BE2C (cell line): ENCODE measurements around the genes TEX26 and PDS5B.

- RRBS: no CpG with 5 or more reads among the region's 6 CpGs
Measured at GRCh38 chr13:30331229-30331864, 24.0 kb upstream of the KATNAL1 start.

DNA sequence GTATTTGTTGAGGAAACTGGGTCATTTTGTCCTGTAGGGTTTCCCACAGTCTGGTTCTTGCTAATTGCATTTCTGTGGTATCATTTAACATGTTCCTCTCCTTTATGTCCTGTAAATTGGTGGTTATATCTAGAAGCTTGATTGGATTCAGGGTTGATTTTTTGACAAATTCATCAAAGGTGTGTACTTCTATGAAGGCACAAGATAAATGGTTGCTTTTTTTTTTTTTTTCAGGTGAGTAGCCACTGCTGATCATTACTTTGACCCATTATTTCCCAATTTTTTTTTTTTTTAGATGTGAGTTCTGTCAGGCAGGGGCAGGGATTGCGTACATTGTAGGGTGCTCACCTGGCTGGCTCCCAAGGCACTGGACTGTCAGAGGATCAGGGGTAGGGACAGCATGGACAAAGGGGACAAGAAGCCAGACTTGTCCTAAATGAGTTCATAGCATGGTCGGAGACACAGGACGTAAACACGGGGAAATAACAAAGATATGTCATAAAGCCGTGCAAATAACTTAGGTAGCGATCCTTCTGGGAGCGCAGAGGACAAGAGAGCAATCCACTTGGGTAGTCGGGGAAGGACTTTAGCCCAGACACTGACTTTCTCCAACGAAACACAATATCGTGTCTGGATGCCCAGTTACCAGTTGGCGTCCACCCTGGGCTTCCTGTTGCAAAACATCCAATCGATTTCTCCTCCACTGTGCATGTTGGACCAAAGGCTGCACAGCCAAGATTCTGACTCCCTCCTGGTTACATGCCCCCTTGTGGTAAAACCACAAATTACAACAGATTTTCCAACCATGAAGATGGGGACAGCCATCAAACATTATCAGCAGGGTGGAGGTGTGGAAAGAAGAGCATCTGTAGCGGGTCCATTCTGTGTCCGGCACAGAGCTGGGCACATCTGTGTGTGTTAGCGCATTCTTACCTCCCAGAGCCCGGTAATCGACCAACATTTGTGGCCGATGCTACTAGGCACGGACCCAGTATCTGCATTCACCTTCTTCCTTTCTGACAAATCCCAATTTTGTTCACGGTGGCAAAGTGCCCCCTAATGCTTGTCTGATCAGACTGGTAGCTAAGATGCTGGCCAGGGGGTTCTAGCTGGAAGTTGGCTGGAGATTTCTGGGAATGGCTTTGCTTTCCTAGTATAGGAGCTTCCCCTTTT lies 27.5 kb upstream of the KATNAL1 start:
- RRBS: 58% methylated on average over 3 of the region's 20 CpGs

DNA sequence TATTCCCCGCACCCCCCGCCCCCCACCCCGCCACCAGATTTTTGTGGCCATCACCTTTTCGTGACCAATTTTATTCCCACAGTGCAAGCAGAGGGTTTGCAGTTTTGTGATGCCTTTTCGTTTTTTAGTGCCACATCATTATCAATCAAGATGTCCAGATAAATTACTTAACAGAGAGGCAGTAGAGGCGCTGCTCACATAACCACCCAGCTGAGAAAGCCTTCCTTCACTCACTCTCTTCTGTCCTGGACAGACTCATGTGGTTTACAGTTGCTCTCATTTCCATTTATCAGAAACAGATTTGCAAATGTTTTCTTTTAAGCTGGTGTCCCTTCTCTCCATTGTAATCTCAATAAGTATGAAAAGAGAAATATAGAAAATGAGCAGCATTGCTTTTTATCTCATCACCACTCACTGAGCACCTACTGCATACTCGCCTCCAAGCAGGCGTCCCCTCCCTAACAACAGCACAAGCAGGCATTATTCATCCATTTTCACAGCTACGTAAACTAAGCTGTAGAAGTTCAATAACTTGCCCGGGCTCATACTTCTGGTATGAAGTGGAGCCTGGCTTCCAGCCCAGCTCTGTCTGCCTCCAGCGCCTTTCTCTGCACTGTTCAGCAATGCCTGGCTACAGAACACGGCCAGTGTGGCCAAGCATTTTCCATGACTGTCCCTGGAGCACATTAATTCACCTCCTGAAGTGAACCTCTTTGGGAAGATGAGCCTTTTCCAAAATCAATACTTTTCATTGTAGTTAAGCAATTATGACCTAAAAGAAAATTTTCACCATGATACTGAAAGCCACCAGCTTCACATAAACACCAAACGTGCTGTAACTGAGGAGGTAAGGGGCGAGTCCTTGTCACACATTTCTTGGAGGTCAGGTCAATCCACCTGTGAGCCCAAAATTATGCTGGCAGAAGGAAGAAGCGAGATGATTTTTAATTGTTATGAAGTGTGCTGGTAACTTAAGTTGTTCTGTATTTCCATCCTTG lies 34.7 kb upstream of the KATNAL1 start:
- RRBS: no CpG with 5 or more reads among the region's 15 CpGs

GRCh38 chr13:30429281-30429694 lies 7.0 kb downstream of the UBE2L5 start:
- RRBS: no CpG with 5 or more reads among the region's 2 CpGs

GRCh38 chr13:30464388-30465286 lies 1.1 kb downstream of the HMGB1 start:
- RRBS: 1% methylated on average over 41 of the region's 135 CpGs

DNA sequence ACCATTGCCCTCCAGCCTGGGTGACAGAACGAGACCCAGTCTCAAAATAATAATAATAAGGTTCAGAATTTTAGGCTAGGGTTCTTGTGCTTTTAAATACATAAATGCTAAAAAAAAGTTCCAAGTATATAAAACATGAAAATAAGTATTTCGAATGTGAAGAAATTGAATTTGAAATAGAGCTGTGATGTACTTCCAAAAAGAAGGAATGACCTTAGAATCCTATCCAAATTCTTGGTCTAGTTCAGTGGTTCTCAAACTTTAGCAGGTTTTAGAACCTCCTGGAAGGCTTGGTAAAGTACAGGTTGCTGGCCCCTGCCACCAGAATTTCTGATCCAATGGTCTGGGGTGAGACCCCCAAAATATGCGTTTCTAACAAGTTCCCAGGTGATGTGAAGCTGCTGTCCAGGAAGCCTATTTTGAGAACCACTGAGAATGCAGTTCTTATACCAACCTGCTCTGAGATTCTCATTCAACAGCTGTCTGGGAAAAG lies 51.2 kb upstream of the HMGB1 start:
- RRBS: no CpG with 5 or more reads among the region's 3 CpGs

DNA sequence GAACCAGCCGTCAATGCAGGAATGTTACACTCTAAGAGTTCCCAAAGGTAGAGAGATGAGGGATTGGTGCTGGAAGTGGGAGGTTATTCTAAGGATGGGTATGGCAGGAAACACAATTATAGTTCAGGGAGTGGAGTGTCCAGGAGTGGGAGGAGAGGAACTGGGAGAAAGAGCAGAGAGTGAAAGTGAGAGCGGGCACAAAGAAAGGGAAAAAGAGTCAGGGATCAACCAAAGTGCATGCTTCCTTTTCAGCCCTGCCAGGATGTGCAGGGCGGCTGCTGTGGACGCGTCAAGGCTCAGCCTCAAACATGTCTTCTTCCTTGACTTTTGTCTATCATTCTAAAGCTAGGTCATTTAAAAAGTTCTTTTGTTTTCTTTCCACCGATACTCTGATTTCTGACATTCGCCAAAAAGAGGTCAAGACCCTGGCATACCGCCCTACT lies 37.8 kb upstream of the ALOX5AP start:
- RRBS: no CpG with 5 or more reads among the region's 8 CpGs

- RRBS: no CpG with 5 or more reads among the region's 8 CpGs
Measured at GRCh38 chr13:30744216-30744898, 9.0 kb downstream of the ALOX5AP start.

DNA sequence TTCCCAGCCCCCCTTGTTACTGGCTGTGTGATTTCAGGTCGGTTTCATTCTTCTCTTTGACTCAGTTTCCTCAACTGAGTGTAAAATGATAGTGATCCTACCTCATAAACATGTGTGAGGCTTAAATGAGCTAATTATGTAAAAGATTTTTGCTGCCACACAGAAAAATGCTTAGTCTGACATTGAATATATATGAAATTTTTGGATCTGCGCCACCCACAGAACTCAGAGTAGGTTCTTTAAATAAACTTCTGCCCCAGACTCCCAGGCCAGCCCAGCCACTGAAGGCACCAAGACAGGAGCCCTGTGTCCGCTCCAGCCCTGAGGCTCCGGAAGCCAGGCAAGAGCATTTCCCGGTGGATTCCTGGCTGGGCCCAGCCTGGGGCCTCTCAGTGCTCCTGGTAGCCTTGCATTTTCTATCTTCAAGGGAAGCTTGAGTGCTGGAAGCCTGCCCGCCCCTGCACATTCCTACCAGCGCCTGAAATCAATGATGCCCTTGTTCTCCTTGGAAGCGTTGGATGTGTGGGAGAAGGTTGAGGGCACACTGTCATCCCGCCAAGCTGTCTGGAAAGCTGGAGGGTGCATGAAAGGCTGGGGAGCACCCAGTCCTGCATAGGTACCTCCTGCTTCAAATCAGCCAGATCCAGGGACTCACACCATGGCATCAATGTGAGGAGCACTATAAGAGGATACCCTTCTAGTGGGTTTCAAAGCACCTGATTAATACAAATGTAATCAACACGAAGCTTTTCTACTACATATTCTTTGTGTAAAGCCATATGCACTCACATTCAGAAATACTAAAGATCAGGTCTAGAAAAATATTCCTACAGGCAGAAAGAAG lies 70.3 kb downstream of the ALOX5AP start:
- RRBS: no CpG with 5 or more reads among the region's 10 CpGs

DNA sequence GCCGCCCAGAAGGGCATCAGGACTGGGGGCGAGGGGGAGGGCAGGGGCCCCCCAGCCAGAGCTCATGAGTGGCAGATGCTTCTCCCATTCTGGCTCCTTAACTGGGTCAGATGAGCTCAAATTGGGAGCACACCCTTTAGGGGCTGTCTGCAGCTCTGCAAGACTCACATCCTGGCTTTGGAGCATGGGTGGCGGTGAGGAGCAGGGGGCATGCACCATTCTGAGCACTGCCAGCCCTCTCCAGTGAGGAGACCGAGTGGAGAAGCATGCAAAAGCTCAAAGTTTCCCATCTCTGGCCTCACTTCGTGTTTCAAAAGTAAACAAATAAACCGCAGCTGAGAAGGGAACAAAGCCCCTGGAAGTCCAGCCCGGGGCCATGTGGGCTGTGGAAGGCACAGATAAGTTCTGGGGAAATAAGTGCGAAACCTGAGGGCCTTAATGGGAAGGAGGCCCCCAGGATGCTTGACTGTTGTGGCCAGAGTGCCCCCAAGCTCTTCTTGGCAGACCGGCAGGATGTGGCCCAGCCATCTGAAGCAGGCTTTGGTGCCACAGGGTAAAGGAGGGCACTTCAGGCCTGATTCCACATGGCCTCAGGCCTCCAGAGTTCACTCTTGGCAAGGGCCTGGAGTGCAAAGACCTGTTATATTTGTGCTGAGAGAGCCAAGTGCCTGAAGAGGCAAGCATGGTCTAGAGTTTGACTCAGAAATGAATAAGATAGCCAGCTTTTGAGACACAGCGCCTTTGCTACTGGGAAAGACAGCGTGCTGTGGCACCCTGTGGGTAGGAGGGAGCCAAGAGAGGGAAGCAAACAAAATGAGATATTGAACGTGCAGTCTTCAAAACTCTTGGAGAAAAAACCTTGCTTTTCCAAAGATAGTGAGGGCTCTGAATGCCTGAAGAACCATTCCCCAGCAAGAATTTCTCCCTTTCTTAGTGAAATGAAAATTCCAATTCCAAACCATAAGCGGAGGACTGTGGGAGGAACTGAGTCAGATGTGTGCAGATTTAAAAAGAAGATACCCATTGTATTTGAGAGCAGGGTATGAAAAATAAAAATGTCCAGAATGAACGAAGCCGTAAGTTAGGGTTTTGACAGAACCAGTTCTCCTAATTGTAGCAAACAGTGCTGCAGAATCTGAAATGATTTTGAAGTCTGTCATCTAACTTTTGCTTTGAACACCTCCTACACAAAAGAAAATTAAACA lies 1.3 kb downstream of the MEDAG start:
- RRBS: no CpG with 5 or more reads among the region's 15 CpGs

- RRBS: no CpG with 5 or more reads among the region's 6 CpGs
Measured at GRCh38 chr13:30908230-30909043, 2.4 kb downstream of the MEDAG start.

GRCh38 chr13:30932409-30932939 lies at the start of gene TEX26:
Gene TEX26 (plus strand): TSS chr13:30932656.
- RRBS: 95% methylated on average over 6 of the region's 23 CpGs

DNA sequence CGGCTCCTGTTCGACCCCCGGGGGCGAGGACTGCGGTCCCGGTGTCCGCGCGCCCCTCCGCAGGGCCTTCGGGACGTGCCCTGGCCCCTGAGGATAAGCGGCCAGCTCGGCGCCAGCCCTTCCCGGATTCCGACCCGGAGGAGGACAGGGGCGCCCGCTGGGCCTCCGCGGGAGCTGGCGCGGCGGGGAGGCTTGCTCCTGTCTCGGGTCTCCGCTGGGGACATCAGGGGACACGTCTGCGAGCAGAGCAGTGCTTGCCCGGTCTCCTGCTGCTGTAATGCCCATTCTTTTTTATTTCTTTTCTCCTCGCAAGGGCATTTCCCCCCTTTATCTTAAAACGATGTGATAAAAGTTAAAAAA lies 862 bp downstream of the B3GLCT start:
- RRBS: under 1% methylated on average over 13 of the region's 32 CpGs

- RRBS: no CpG with 5 or more reads among the region's 16 CpGs
Measured at GRCh38 chr13:31208112-31208705, 8.4 kb downstream of the B3GLCT start.

DNA sequence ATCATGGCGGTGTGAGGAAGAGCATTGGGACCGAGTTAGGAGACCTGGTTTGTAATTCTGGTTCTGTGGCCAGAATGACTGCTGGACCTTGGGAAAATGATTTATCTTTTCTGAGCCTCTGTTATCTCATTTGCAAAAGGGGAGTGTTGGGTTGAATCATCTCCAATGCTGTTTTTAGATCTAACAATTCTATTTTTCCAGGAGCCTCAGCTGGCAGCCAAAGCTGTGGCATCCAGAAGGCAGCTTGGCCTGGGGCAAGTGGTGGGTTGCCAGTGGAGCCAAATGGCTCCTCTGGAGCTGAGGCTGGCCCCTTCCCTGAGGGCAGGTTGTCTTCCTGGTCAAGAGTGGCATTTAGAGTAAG lies 21.2 kb downstream of the B3GLCT start:
- RRBS: no CpG with 5 or more reads among the region's 2 CpGs

GRCh38 chr13:31286590-31287471 lies 87.1 kb downstream of the B3GLCT start:
- RRBS: no CpG with 5 or more reads among the region's 6 CpGs

GRCh38 chr13:31945100-31945499 lies 86.5 kb upstream of the FRY start:
- RRBS: no CpG with 5 or more reads among the region's 6 CpGs

- RRBS: no CpG with 5 or more reads among the region's 2 CpGs
Measured at GRCh38 chr13:32246464-32246939, 68.7 kb downstream of the ZAR1L start.

DNA sequence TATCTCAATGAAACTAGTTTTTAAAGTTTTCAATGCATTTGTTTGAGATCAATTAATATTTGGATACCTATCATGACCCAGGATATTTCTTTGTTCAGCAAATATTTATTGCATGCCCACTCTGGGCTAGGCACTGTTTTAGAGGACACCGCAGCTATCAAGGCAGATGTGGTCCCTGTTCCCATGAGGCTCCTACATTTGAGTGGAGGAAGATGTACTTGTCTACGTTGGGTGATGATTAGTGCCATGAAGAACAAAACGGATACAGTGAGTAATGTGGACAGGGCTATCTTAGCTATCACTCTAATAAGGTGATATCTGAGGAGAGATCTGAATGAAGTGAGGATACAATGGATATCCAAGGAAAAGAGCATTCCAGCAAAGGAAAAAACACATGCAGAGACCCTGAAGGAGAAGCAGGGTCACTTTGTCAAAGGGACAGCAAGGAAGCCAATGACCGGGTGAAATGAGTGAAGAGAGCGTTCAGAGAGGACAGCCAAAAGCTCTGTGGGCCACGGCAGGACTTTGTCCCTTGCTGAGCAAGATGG lies 16.7 kb downstream of the ZAR1L start:
- RRBS: no CpG with 5 or more reads among the region's 6 CpGs

DNA sequence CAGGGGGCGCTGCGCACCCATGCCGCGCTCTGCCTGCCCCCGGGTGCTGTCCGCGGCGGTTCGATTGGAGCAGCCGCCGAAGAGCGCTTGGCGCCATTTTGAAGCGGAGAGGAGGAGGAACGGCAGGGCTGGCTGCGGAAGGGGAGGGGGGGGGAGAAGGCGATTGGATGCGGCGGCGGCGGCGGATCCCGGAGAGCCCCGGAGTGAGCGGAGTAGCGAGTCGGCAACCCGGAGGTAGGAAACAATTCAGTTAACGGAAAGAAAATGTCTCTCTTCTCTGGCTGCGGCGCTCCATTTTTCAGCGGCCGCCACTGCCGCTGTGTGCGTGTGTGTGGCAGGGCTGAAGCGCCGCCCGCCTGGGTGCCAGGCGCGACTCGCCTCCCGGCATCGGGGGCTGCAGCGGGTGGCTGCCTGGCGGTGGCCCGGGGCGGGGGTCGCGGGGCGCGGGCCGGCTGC lies at the start of gene PDS5B:
Gene PDS5B (plus strand): TSS at position 93 of the 456 bp plus-strand sequence.
- RRBS: 2% methylated on average over 6 of the region's 52 CpGs